RPMI7951 (cell line): ENCODE measurements around the gene PROKR1.

GRCh38 chr2:65422058-65422772 lies 10.2 kb downstream of the SPRED2 start:
- RAMPAGE, long total RNA: no peak

DNA sequence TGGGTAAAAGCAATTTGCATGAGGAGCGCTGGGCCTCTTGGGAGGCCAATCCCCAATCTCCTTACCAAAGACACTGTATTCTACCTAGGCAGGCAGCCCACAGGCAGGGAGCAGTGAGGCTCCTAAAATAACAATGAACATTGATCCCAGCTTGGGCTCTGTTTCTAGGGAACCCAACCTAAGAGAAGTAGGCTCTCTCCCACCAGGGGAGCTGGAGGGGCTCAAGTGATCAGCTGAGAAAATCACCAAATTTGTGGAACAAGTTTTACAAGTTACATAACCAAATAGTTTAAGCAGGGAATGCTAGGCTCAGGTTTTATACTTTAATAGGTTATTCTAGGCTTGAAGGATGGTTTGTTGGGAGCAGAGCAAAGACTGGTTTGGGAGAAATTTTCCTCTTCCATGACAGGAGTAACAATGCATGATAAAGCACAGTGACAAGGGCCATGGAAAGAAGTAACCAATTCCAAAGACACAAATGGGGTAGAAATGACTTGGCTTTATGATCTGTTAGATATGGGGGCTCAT lies 6.1 kb upstream of the SPRED2 start:
- RAMPAGE, long total RNA: no peak

DNA sequence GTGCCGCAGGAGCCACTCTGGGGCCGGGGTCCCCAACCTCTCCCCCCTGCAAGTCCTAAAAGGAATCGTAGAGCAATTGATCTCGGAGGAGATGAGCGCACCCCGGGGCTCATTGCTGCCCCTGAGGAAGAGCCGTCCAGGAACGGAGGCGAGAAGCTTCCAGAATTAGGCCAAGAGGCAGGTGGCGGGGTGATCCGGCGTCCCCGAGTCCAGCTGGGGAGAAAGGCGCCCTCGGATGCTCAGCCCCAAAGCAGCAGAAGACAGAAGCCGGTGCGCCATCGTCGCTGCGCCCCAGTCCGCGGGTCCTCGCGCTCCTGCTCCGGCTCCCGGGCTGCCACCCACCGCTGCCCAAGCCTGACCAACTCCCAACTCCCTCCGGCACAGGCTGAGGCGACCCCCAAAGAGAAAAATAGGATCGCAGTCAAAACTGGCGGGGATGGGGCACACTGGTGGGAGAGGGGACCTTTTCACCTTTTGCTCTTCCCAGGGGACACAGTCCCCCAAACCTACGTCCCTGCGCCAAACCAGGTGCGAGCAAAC lies 8.6 kb upstream of the MEIS1 start:
- RAMPAGE, long total RNA: no peak

- RAMPAGE, long total RNA: no peak
Measured at GRCh38 chr2:66496668-66497074, 61.7 kb downstream of the MEIS1 start.

DNA sequence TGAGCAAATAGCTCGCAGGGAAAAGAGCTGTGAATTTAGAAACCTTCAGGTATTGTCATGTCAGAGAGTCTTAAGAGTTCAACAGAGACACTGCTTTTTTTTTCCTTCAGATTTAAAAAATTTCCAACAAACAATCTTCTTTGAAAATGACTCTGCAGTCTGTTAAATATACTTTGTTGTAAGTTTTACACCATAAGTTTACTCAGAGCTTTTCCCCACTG lies 118.6 kb downstream of the MEIS1 start:
- RAMPAGE, long total RNA: no peak

DNA sequence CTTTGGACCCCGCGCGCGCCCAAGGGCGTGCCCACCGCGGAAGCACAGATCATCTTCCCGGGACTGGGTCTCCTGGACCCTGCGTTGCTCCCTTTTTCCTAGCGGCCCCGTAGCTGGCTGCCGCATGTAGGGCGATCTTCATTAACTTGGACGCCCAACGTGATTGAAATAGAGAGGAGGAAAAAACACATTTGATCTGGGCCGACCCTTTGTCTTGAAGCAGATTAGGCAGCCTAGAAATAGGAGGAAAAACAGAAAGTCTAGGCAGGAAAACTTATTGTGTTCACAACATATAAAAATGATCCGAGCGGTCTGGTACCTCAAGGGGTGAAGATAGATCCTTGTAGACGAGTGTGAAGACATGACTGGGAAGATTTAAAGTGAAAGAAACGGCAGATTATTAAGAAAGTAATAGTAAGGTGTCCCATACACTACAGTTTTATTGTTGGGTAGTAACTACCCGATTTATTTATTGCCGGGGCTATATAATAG lies 147.2 kb downstream of the MEIS1 start:
- RAMPAGE, long total RNA: no peak

GRCh38 chr2:66687990-66688402 lies 253.1 kb downstream of the MEIS1 start:
- RAMPAGE, long total RNA: no peak

DNA sequence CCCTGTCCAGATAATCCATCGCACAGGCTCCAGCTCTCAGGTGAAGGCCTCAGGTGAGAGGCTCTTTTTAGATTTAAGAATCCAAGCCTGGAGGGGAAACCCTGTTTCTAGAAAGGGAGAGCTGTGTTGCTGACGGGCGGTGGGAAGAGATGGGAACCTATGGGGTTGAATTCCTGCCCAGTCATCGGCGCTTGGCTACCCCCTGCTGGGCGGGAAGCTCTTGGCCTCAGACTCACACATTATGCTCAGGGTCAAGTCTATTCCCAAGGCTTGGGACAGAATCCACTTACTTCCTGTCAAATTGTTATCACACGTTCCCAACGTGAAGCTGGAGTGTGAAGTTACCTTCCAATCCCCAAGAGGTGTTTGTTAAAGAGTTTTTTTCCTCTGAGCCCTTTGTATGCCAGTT lies 181.9 kb upstream of the ETAA1 start:
- RAMPAGE, long total RNA: no peak

- RAMPAGE, long total RNA: no peak
Measured at GRCh38 chr2:67234299-67234829, 162.8 kb upstream of the ETAA1 start.

- RAMPAGE, long total RNA: no peak
Measured at GRCh38 chr2:67331401-67332210, 65.5 kb upstream of the ETAA1 start.

- RAMPAGE, long total RNA: no peak
Measured at GRCh38 chr2:67463715-67464356, 66.7 kb downstream of the ETAA1 start.

GRCh38 chr2:68182972-68183747 lies 25.5 kb downstream of the PNO1 start:
- RAMPAGE, long total RNA: no peak

DNA sequence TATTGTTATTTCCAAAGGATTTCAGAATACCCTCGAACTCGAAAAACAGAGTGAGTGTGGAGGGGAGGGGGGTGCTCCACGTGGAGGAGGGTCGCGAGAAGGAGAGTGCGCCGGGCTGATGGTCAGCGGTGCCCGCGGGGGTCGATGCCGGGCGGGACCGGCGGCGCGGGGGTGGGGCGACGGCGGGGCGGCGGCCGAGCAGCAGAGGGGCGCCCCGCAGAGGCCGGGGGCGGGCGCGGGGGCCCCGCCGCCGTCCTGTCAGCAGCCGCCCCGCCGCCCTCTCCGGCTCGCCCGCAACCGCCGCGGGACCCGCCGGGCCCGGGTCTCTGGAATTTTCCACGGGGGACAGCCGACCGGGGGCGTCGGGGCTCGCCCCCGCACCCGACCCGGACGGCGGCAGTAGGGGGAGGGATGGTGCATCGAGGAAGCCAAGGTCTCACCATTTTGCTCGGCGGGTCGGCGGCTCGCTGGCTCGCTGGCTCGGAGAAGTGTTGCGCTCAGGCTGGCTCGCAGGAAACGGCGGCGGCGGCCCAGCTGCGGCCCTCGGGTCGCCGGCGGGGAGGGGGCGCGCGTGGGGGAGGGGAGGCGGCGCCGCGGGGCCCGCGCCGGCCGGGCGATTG lies 537 bp downstream of the PPP3R1 start:
- RAMPAGE, long total RNA: no peak

DNA sequence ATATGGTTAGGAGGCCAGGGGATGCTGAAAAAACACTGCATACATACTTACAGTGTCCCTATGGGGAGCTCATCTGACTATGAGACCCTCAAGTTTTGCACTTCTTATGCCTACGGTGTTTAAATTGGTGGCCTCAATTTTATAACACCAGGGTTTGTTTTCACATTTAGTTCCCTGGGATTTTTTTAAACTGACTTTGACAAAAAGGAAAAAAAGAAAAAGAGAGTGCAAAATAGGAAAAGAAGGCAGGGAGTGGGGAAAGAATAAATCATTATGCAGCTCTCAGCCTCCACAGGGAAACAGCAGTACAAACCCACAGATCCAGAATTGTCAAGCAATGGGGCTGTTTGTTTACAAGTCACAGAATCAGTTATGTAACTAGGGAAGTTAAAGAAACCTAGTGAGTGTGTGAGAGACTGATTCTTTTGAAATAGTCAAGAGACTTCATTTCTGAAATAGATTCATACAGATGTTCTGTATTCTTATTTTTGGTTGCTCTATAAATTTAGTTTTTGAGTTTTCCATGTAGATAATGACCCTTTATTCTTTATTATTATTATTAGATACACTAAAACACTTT lies 20.2 kb upstream of the PPP3R1 start:
- RAMPAGE, long total RNA: no peak

DNA sequence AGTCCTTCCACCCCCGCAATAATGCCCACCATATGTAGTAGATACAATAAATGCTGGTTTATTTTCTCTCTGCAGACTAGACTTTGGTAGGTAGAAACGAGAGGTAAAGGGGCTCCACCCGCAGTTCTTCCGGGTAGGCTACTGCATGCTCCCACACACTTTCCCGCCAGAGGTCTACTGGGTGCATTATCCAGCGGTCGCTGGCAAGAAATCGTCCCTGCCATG lies 1.6 kb downstream of the CNRIP1 start:
- RAMPAGE, long total RNA: no peak

GRCh38 chr2:68382497-68382850 lies 17.4 kb downstream of the PLEK start:
- RAMPAGE, long total RNA: no peak

- RAMPAGE, long total RNA: no peak
Measured at GRCh38 chr2:68411310-68411700, 46.2 kb downstream of the PLEK start.

- RAMPAGE, long total RNA: no peak
Measured at GRCh38 chr2:68643395-68643903, at the start of gene PROKR1. Gene PROKR1, plus strand, starts transcription at chr2:68643579.

DNA sequence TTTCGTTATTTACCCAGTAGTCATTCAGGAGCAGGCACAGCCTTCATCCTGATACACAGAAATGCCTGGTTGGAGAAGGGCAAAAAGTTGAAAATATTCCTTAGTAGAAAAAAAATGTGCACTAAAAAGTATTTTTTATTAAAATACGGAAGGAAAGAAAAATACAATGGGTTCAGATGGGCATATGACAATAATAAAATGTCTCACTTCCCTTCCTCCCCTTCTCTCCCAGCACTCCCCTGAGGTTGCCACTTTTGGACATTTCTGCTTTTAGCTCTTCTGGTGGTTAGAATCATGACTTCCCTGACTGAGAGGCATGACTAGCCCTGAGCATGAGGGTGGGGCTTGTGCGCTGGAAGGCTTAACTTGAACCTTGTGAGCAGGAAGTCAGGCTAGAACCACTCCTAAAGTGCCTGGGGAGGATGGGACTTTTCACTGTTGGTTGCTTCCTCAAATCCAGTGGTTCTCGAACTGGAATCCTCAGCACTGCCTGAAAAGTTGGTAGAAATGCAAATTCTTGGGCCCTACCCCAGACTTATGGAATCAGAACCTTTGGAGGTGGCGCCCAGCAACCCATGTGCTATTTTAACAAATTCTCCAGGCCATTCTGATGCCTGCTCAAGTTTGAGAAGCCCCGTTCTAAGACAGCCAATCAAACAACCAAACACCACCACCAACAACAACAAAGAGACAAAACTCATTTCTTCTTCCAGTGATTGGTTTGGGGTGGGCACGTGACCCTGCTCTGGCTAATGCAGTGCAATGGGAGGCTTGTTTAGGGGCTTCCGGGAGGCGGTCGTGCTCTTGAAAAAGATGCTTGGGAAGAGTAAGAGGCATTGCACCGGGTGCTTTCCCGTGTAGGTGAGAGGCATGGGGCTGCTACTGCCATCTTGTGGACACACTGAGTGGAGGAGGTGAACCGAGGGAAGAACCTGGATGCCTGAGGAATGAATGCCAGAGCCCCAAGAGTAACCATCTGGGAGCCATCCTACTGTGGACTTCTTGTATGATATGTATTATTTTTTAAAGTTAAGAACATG lies 19.6 kb upstream of the ARHGAP25 start:
- RAMPAGE, long total RNA: no peak

- RAMPAGE, long total RNA: no peak
Measured at GRCh38 chr2:68768273-68768941, 33.8 kb downstream of the ARHGAP25 start.